H7 (cell line): ENCODE data around the gene TNIP1.

GRCh38 chr5:150503287-150503789 is 4.6 kb upstream of the NDST1 start:
- RAMPAGE, long total RNA: no peak

GRCh38 chr5:150534816-150535357 is 27.0 kb downstream of the NDST1 start:
- RAMPAGE, long total RNA: no peak

DNA sequence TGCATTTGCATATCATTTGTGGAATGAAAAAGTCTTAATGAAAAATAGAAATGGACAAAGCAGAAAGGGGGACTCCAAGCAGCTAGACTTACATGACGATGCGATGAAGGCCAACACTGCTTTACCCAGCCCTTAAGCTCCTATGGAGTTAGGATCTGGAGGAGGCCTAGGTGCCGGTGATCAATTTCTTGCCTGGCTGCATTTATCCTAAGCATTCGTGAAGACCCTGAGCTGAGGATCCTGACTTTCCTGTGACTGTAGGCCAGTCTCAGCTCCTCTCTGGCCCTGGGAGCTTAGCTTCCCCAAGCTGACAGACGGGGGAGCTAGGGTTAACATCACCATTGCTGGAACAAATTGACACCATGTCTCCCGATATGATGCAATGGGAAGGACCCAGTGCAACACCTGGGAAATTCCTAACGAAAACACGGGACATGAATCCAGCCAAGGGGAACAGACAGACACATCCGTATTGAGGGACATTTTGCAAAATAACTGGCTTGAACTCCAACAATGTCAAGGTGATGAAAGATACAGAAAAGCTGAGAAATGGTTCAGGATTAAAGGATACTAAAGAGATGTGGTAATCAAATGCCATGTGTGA is 52.4 kb downstream of the NDST1 start:
- RAMPAGE, long total RNA: no peak

DNA sequence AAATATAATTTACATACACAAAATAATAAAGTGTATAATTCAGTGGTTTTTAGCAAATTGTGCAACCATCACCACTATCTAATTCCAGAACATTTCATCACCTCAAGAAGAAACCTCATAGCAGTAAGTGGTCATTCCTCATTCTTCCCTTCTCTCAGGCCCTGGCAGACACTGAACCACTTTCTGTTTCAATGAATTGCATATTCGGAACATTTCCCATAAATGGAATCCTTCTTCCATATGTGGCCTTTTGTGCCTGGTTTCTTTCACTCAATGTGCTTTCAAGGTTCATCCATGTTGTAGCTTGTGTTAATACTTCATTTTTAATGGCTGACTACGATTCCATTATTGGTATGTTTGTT is 59.5 kb downstream of the NDST1 start:
- RAMPAGE, long total RNA: no peak

DNA sequence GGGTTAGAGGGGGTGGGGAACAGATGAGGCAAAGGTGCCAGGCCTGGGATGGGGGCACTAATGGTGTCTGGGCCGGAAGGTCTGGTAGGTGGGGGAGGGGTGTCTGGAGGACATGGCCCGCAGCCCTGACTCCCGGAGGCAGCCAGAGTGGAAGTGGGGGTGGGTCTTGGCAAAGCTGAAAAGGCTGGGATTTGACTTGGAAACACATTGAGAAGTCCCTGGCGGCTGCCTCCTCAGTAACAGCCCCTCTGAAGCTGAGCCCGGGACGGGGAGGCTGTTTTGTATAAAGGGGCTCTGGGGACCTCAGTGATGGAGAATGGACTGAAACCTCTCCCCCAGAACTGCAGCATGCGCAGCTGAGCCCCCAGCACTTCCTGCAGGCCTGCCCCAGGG is 49.4 kb upstream of the SYNPO start:
- RAMPAGE, long total RNA: no peak

DNA sequence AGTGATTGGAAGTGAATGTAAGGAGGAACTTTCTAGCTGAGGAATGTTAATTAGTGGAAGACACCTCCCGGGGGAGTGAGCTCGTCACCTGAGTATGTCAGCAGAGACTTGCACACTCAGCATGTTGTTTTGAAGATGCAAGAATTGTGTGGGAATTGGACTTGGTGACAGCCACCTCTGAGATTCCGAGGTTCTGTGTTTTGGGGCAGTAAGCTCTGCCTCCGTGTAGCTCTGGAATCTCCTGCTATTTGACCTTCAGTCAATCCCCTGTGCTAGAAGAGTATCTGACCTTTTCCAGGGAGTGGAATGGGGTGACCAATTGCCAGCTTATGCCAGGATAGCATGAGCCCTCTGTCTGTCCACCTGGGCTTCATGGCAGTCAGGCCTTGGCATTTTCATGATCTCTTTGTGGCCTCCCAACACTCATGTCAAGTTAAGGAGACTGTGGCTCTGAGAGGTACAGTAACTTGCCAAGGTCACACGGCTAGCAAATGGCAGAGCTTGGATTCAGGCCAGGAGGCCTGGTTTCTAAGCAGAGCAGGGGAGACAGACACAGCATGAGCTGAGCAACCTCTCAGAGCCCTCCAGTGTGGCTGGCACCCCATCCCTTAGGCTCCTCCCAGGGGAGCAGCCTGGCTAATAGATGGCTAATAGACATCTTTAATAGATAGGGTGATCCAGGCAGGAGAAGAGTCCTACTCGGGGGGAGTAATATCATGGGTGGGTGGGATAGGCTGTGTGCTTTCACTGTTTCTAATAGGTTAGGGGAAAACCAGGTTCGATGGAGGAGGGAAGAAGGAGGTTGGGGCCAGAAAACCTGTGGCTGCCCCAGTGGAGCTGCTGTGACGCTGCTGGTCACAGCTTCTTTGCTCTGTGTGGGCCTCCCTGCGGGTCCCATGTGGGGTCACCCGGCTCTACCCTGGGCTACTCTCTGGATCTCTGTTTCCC is 4.0 kb downstream of the SYNPO start:
- RAMPAGE, long total RNA: no peak

DNA sequence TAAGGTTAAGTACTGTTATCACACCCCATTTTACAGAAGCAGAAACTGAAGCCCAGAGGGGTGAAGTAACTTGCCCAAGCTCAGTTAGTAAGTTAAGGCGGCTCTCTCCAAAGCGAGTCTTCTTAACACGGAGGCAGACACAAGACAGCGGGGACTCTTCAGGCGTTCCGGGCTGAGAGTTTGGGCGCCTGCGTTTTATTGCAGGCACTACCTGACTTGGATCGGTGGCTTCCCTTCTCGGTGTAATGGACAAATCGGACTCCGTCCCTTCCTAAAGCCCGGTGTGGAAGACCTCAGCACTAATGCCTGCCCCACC is 5.0 kb upstream of the MYOZ3 start:
- RAMPAGE, long total RNA: no peak

- RAMPAGE, long total RNA: no peak
Observed at GRCh38 chr5:150656385-150657366, 4.4 kb upstream of the MYOZ3 start.

GRCh38 chr5:150801104-150802059 is 22.8 kb downstream of the SMIM3 start:
- RAMPAGE, long total RNA: no peak

- RAMPAGE, long total RNA: no peak
Observed at GRCh38 chr5:151016658-151017127, 3.7 kb upstream of the GPX3 start.

DNA sequence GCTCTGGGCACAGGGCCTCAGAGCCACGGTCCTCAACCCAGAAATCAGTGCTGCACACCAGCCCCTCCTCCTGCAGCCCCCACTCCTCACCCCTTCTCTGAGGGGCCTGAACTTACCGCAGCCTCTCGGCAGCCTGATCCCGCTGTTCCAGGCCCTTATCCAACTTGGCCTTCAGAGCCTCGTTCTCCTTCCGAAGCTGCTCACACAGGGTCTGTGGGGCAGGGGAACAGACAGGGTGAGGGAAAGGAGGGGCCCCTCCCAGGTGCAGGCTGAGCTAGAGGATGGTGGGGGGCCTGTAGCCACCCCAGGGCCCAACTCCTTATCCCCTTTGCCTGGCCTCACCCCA is 28.8 kb downstream of the TNIP1 start:
- RAMPAGE, long total RNA: no peak

DNA sequence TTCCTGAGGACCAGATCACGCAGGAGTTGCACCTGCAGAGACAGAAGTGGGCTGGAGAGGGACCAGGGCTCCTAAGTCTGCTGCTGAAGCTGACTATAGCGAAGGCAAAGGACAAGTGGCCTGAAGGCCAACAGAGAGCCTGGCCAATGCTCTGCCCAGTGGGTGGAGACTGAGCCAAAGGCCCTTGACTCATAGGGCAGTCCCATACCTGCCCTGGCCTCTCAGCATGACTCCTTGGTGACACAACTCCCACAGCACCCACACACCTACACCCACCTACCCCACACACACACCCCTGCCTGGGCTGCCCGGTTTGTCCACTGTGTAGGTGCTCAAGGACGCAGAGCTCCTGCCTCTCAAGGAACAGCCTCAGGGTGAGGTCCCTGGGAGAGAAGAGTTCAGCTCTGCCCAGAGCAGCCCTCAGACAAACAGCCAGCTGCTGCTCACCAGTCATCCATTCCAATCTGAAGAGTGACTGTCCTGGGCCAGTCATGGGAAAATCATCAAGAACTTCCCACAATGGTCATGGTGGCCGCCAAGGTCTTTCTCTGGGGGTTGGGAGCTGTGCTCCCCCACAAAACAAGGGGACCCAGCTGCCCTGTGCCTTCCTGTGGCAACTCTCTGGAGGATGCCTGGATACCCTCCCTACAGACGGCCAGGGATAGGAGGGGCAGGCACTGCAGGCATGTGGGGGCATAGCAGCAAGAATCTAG is 5.0 kb downstream of the TNIP1 start:
- RAMPAGE, long total RNA: no peak

DNA sequence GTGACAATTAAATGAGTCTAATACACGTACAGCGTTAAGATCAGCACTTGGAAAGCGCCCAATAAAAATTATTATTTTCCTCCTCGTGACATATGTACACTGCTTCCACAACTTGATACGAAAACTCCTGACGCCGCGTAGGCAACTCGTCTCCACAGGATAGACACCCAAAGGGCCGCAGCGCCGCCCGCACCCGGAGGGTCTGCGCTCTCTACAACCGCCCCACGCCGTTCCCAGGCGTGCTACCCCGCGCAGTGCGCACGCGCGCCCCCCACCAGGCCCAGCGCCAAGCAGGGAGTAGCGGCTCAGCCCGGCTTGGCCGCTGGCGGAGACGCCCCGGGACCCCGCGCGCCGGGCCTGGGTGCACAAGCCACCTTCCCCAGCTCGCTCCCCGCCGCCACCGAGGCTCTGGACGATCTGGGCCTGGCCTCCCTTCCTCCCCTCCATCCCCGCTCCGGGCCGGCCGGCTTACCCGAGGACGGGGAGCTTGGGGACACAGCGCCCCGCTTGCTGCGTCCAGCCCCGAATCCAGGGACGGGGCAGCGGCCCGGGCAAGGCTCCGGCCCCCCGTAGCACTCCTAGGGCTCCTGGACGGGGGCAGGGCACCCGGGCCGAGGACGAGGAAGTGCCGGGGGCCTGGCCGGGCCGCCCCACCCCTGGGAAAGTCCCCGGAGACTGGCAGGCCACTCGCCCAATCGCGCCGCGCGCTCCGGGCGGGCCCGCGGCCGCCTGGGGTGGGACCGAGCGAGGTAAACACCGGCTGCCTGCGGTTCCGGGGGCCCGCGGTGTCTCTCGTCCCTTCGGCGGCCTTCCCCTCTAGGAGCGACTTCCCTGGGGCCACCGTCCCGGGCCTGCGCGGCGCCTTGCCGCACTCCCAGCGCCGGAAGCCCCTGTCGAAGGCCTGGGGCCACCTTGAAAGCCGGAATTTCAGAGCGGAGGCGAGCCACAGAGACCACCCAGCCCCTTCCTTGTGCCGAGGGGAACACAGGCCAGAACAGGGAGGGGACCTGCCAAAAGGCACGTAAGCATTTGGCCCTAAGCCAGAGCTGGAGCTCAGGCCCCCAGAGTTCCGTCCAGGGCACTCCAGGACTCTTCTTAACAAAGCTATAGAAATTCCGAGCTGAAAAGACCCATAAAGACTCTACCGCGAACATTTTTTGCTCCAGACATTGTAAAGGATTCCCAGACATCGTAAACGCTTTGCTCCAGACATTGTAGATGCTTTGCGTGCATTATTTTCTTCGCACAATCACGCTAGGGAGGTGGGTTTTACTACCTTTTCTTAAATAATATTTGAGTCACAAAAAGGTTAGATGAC is at the start of gene TNIP1:
Gene TNIP1 (minus strand): TSS at position 627 of the 1,318 bp plus-strand sequence.
- RAMPAGE, long total RNA: start-site peak on the minus strand centred at position 615 of the sequence, 15 bp wide, 38 reads

- RAMPAGE, long total RNA: no peak
Observed at GRCh38 chr5:151096044-151096763, 15.4 kb upstream of the TNIP1 start.

DNA sequence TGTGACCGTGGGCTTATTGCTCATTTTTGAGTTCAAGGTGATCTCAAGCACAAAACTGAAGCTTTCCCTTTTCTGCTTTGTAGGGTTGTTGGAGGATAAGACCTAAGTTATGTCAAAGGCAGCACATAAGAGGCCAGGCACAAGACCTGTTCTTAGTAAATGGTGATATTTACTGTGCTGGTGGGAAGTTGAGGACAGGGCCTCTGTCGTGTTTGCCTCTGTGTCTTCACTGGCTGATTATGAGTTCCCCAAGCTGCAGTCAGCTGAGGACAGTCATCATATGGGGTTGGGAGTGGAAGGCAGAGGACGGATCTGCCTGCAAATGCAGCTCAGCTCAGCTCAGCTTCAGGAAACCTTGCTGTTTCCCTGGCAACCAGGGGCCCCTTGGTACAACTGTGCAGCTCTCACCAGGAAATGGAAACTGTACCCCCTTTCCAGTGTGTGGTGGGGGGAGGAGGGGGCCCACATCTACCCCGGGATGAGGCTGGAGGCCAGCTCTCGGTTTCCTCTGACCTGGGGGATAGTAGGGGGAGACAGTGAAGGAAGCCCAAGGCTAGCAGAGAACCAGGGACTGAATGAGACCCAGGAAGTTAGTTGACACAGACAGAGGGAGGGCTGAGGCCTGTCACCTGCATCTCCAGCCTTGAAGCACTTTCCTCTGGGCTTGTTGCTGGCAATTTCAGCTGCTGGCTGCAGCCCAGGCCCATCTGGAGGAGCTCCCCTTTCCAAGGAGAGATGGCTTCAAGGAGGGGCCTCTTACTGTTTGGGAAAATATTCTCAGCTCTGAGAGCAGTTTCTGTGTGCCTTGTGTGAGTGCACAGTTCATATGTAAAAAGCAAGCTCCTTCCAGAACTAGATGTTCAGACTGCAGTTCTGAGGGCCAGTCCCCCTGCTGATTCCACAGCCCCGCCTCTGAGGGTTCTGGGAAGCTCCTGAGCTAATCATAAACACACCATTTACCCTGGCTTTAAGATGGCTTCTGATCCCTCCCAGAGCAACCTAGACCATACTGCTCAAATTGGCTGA is 7.0 kb downstream of the ANXA6 start:
- RAMPAGE, long total RNA: no peak

DNA sequence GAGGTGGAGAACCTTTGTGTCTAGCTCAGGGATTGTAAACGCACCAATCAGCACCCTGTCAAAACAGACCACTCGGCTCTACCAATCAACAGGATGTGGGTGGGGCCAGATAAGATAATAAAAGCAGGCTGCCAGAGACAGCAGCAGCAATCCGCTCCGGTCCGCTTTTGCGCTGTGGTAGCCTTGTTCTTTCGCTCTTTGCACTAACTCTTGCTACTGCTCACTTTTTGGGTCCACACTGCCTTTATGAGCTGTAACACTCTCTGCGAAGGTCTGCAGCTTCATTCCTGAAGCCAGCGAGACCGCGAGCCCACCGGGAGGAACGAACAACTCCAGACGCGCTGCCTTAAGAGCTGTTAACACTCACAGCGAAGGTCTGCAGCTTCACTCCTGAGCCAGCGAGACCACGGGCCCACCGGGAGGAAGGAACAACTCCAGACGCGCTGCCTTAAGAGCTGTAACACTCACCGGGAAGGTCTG is 6.4 kb upstream of the SLC36A3 start:
- RAMPAGE, long total RNA: no peak

- RAMPAGE, long total RNA: no peak
Observed at GRCh38 chr5:151494139-151494283, 46.6 kb downstream of the SLC36A1 start.

DNA sequence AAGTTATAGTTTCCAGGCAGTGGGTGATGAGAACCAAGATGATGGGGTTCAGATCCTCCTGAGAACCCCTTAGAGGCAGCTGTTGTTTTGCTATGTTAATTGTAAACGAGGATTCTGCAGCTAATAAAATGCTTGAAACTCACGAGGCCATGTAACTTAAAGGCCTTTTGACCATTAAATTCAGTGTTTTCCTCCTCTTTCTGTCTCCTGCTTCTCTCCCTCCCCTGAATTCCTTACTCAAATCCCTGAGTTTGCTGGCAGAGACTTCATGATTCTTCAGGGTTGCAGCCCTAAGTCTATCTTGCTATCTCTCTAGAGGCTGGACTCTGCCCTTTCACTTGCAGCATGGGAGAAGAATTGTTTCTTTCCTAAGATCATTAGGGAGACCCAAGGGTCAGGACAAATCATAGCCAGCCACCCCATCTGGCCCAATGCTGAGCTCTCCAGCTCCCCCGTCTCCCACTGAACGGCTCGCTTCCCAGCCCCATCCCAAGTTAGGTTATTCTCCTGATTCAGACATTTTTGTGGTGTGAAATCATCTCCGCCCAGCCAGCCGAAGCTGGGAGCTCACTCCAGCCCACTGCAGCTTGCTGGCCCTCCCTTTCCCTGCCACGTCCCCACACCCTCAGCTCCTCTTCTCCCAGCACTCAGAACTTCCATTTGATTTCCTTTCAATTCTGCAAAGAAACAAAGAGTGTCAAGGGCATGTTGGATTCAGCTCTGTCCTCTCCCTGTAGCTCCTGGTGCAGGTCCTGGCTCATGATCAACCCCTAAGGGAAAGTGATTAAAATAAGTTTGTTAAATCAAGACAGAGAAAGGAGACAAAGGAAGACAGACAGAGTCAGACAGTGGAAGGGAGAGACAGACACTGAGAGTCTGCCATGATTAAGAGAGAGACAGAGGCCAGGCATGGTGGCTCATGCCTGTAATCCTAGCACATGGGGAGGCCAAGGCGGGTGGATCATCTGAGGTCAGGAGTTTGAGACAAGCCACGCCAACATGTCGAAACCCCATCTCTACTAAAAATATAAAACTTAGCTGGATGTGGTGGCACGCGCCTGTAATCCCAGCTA is 12.4 kb upstream of the SPARC start:
- RAMPAGE, long total RNA: no peak

DNA sequence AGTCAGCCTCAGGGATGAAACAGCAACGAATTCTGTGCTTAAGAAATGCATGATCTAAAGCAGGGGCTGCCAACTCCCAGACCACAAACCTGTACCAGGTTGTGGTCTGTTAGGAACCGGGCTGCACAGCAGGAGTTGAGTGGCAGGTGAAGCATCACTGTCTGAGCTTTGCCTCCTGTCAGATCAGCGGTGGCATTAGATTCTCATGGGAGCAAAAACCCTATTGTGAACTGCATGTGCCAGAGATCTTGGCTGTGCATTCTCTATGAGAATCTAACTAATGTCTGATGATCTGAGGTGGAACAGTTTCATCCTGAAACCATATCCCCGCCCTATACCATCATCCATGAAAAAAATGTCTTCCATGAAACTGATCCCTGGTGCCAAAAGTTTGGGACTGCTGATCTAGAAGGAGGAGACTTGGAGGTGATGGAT is 239.7 kb upstream of the GLRA1 start:
- RAMPAGE, long total RNA: no peak

DNA sequence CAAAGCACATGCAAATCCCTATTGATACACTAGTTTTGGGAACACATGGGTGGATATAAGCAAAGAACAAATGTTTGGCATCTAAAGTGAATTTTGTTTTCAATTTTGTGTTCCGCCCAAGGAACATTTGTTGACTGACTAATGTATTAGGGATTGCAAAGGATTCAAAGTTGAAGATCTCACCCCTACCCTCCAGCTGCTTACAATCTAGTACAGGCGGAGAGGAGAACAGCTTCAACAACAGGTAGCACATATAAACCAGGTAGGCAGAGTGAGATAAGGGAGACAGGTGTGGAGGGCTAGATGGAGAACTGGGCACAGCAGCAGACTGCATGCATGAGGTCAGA is 249.5 kb downstream of the GRIA1 start:
- RAMPAGE, long total RNA: no peak